ENCODE measurements around a stretch of chr2.

DNA sequence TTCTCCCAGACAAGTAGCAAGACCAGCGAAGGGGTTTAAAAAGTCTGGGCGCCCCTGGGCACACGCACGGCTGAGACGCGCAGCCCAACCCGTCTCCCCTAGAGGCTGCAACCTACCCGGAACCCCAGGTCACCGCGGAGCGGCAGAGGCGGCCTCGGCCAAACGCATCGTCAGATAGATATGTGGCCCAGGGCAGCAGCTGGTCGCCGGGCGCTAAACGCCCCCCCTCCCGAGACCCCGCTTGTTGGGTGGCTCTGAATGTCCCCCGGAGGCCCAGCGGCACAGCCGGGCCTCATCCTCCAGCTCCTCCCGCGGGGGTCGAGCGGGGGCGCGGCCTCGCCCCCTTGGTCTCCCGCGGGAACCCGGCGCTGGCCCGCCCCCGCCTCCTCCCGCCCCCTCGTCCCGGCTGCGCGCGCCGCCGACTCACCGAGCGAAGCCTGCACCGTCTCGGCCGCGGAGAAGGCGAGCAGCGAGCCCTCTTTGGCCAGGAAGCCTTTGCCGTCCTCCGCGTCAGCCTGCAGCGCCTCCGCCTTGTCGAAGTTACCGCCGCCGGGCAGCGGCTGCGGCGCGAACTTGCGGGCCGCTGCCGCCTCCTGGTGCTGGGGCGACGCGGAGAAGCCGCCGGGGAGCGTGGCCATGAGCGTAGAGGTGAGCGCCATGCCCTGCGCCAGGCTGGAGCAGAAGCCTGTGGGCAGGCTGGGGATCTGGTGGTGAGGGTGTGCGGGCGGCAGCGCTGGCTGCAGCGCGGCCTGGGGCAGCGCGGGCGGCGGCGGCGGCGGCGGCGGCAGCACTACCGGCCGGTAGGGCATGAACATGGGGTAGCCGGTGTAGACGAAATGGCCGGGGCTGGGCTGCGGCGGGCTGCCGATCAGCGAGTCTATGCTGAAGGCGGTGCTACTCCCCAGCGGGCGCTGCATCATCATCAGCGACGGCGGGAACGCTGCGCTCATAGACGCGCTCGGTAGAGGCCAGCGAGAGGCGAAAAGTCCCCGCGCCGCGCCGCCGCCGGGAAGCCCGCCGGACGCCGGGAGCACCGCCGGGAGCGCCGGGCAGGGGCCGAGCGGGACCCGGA lies 828 bp downstream of the GBX2 start:
- PRO-cap, result no peak
- RRBS, result 4% methylated on average over 41 of the region's 132 CpGs

DNA sequence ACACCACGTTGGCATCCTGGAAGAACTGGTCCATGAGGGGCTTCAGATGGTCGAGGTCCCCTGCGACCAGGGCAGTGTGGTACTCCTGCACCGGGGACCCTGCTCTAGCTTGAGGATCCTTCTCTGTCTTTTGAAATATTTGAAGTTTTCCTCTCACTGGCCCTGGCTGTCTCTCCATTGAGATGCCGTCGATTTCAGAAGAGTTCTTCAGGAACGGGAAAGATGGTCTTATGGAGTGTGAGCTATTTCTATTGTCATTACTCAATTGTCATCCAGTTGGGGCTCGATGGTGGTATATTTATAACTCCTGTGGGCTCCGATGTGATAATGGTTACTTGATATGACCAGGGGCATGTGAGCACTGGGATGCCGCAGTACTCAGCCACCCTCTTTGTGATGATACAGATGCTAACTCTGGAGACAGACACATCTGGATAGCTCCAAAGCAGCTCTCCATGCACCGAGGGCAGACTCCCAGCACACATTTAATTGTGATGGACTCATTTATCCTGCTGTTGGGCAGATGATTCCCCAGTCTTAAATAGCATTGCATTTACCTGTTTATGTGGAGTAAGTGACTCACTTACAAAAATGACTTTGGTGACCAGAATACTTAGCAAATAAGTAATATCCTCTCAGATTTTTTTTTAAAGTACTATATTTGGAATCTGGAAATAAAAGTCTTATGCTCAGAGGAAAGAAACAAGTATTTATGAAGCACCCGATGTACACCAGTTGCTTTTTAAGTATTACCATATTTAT lies 22.7 kb downstream of the ASB18 start:
- PRO-cap, result no peak
- RRBS, result no CpG with 5 or more reads among the region's 12 CpGs

DNA sequence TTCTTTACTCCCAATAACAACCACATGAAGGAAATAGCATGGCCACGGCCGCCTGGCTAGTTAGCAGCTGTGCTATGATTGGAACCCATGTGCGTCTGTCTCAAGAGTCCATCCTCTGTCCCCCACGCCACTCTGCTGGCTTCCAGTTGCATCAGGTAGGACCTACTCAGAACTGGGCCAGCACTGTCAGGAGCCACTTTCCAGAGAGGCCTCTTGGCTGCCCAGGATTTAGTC lies 22.2 kb downstream of the ASB18 start:
- PRO-cap, result no peak
- RRBS, result no CpG with 5 or more reads among the region's 4 CpGs

- PRO-cap, result no peak
- RRBS, result no CpG with 5 or more reads among the region's 6 CpGs
Measured at GRCh38 chr2:236334338-236334897, 70.2 kb upstream of the ASB18 start.

GRCh38 chr2:236626092-236626702 lies 56.6 kb downstream of the ACKR3 start:
- PRO-cap, result no peak
- RRBS, result 92% methylated on average over 3 of the region's 13 CpGs

- PRO-cap, result no peak
- RRBS, result no CpG with 5 or more reads among the region's 5 CpGs
Measured at GRCh38 chr2:236776460-236776982, 206.9 kb downstream of the ACKR3 start.

- PRO-cap, result no peak
- RRBS, result no CpG with 5 or more reads among the region's 8 CpGs
Measured at GRCh38 chr2:236787701-236788335, 218.2 kb downstream of the ACKR3 start.

GRCh38 chr2:237100746-237101489 lies 15.2 kb downstream of the COPS8 start:
- PRO-cap, result no peak
- RRBS, result no CpG with 5 or more reads among the region's 3 CpGs

- PRO-cap, result bidirectional peak, plus-strand start at chr2:237171741, minus-strand start at chr2:237171530
- RRBS, result no CpG with 5 or more reads among the region's 14 CpGs
Measured at GRCh38 chr2:237171066-237172018, 85.7 kb downstream of the COPS8 start.

DNA sequence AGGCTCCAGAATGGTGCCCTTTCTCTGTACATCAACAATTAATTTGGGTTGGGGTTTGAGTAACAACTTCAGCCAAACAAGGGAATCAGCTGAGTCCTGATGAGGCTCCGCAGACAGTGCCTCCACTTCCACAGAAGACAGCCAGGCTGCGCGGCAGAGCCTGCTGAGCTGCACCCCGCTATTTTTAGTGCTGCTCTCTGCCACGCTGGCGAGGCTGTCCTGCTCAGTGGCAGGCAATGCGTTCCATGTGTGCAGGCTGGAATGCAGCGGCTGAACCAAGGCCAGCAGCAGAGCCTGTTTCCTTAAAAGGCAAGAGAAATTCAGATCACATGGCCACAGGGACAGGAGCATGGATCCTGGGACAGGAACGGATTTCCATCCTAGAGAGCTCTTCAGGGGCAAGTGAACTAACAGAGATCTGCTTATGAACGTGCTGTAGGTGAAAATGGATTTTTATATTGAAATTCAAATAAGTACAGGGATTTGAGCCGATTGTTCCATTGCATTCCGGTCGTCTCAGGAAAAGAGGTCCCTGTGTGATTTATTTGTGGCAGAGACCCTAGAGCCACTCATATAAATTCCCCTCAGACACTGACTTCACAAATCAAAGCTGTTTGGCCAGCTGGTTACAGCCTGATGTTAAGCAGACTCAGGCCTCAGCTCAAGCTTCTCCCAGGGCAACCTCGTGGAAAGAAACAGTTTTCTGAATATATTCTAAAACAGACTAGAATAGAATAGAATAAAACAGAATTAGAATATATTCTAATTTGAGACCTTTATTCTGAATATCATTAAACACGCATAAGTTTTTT lies 98.6 kb downstream of the COL6A3 start:
- PRO-cap, result bidirectional peak, plus-strand start at position 344 of the sequence, minus-strand start at position 139 of the sequence
- RRBS, result no CpG with 5 or more reads among the region's 15 CpGs

DNA sequence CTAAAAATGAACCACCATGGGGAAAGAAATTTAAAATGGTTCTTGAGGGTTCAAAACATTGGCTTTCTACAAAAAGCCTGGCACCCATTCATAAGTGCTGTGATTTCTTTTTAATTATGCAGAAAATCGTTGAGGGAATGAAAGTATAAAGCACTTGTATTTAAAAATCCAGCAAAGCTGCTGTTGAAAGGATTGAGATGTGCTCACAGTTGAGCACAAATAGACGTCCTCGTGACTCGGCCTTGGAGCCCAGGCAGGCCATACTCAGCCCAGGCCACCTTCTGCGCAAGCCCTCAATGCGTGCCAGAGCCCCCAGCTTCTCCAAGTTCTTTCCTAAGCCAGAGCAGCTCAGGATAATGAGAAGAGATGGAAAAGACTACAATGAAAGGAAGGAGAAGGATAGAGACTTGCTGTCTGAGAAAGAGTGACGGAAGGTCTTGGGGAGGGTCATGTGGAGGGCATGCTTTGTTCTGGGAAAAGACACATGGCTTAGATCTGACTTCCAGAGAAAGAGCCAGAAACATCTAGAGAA lies 92.8 kb downstream of the COL6A3 start:
- PRO-cap, result no peak
- RRBS, result no CpG with 5 or more reads among the region's 7 CpGs

DNA sequence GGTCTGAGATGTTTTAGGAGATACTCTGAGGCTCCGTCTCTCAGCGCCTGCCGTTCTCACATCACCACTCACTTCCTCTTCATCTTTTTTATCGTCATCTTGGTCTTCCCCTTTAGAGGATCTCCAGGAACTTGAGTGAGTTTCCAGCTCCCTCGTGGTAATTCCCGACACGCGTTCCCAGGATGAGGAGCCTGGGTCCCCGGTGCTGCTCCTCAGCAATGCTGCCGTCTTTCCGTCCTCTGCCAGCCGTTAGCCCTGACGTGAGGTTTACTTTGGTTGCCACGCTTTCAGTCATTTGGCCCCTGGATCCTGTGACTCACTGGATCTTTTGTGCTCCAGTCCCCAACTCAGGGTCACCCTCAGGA lies 16.2 kb downstream of the MLPH start:
- PRO-cap, result no peak
- RRBS, result 100% methylated on average over 1 of the region's 14 CpGs

- PRO-cap, result no peak
- RRBS, result no CpG with 5 or more reads among the region's 5 CpGs
Measured at GRCh38 chr2:237516727-237517413, 29.8 kb downstream of the MLPH start.

DNA sequence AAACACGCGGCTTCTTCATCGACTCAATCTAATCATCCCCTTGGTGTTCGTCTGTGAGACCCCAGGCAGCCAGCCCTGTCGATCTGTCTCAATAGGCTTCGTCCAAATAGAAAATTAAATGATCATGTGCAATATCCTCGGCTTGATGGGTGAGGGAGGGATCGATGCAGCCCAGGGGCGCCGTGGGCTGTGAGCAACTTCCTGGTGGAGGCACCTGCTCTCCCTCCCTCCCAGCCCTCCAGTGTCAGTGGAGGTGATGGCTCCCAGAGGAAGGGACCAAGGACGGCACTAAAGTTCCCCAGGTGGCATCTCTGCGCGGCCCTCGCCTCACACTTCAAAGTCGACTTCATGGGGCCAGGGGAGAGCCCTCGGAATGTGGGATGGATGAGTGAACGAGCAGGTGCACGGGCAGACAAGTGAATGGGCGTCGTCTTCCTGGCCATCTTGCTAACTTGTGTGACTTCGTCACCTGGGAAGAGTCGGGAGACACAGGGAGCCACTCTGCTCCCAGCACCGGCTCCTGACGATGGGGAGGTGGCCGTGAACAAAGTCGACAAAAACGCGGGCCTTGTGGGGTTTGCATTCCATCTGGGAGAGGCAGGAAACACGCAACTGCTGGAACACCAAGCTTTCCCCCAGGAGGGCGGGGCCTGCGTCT lies 28.7 kb upstream of the PRLH start:
- PRO-cap, result no peak
- RRBS, result no CpG with 5 or more reads among the region's 31 CpGs

DNA sequence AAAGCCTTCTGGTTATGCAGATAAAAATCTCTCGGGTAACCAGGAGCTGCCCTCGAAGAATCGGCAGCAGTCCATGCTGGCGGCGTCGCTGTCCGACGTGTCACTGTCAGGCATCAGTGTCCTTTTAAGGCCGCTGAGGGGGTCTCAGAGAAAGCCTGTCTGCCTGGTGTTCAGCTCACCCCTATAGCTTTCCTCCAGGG lies 28.0 kb upstream of the PRLH start:
- PRO-cap, result no peak
- RRBS, result no CpG with 5 or more reads among the region's 9 CpGs

DNA sequence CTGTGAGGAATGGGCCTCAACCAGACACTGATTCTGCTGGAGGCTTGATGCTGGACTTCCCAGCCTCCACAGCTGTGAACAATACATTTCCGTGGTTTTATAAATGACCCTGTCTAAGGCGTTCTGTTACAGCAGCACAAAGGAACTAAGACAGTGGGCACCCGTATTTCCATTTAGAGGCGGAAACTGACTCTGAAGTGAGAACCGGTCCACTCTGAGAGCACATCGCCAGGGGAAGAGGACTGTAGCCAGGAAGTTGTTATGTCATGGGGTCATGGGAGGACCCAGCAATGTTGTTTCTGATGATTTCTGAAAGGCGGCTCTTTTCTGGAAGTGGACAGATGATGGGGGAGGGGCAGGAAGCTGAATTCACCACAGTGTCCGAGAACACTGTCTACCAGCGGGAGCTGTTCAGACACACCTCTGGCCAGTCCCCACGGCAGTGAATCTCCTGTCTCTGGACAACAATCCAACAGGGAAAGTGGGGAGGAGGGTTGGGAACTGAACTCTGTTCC lies 2.2 kb upstream of the LRRFIP1 start:
- PRO-cap, result no peak
- RRBS, result no CpG with 5 or more reads among the region's 10 CpGs

DNA sequence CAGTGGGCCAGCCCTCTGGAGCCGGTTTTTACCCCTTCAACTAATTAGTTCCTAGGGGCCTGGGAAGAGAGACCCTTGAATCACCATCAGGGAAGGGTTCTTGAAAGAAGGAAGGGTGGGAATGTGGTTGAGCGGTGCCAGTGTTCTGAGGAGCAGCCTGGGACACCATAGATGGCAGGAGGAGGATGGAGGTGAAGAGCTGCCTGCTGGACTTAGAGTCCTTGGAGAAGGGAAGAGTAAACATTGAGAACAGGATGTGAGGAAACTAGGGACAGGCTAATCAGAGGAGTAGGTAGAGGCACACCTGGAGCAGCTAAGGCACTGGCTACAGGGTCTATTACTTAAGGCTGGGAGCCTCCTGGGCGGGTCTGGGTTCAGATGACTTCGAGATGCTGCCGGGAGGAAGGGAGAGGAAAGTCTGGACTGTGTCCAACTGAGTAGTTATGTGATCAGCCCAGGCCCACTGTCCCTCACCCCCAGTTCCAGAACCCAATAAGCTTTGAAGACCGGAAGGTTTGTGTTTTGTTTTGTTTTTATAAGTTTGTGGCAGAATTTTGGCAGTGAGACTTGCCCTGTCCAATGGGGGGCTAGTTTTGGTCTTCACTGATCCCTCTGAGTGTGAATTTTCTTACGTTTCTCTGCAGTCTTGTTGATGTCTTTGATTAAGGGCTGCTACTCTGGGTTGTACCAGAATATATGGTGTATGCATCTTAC lies 66.3 kb downstream of the LRRFIP1 start:
- PRO-cap, result no peak
- RRBS, result 16% methylated on average over 2 of the region's 7 CpGs

GRCh38 chr2:237694965-237695944 lies 67.9 kb downstream of the LRRFIP1 start:
- PRO-cap, result unidirectional peak, minus-strand start at chr2:237695472
- RRBS, result no CpG with 5 or more reads among the region's 12 CpGs

- PRO-cap, result no peak
- RRBS, result 36% methylated on average over 3 of the region's 15 CpGs
Measured at GRCh38 chr2:237733834-237734560, 64.6 kb upstream of the RBM44 start.

DNA sequence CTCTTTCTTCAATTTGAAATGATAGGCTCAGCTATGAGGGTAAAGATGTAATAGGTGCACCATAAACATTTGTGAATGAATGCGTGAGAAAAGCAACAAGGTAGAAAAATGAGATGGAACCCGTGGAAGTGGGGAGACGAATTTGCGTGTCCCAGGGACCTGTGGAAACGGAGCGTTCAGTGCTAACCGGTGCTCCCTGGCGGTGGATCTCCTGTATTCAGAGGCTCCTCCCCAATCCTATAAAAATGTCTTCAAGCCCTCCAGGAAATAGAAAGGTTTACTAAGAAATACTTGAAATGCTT lies 62.9 kb upstream of the RBM44 start:
- PRO-cap, result no peak
- RRBS, result no CpG with 5 or more reads among the region's 8 CpGs